Sigmoid colon (tissue), 4 donors: ENCODE measurements around the genes SNRNP48, GCNT2, MAK, GCM2 and ELOVL2.

GRCh38 chr6:7579793-7580511 is 10.0 kb upstream of the SNRNP48 start:
- PRO-cap, result no peak
- RAMPAGE, long total RNA, 4 experiments, result start-site peak on the plus strand in 1 of 4 experiments, at chr6:7580238-7580492 at its widest, 15 reads per replicate

DNA sequence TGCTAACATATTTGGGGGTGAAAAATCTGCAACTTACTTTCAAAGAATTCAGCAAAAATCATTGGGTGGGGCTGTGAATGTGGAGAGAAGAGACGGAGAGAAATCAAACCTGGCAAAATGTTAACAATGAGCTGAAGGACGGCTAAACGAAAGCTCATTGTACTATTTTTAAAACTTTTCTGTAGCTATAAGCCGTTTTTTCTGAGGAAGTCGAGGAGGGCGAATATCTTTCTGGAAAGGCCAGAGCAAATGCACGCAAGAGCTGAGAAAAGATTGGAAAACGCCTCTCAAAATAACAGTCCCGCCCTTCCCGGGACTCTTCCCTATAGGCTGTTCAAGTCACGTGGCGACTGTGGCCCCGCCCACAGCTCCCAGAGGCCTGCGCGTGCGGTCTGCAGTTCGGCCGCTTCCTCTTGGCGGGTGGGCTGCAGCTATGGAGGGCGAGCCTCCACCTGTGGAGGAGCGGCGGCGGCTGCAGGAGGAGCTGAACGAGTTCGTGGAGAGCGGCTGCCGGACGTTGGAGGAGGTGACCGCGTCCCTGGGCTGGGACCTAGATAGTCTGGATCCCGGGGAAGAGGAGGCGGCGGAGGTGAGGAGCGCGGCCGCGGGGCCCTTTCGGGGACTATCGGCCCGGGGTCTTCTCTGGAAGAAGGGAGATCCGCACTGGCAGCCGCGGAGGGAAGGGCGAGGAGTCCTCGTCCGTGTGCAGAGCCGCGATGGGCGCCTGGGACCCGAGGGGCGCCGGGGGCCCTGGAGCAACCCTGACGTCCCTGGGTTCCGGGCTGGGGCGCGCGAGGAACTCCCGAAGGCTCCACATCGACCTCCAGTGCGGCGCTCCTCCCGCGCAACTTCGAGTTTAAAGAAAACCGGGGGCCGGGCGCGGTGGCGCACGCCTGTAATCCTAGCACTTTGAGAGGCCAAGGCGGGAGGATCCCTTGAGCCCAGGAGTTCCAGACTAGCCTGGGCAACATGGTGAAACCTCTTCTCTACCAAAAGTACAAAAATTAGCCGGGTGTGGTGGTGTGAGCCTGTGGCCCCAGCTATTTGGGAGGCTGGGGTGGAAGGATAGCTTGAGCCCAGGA is at the start of gene SNRNP48:
Gene SNRNP48, plus strand, starts transcription at position 374 of the 1,082 bp plus-strand sequence.
- PRO-cap, result no peak
- RAMPAGE, long total RNA, 4 experiments, result start-site peak on the plus strand in 4 of 4 experiments, centred at positions 380 to 417 of the sequence, 39 to 243 reads per replicate

DNA sequence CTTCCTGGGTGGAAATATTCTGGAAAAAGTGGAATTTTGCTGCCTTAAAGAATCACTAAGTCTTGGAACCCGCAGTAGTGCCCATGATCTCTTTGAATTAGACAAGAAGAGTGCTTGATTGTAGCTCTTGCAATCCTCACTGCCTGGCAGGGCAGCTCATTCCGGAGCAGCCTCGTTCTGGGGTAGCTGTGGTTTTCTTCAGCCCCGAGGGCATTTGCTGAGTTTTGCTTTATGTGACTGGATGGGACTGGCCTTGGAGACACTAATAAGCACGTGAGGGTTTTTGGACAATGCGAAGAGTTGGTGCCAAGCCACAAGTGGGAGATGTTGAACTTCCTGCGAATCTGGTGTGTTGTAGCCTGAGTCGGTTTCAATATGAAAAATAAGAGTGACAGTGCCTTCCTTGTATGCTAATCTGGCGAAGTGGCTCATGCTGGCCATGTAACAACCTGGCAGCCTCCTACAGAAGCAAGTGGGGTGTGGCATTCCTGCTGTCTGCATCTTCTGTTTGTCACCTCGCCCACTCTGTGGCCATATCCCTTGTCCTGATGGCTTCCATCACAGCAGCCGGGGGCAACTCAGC is 28.3 kb downstream of the SNRNP48 start:
- PRO-cap, result no peak
- RAMPAGE, long total RNA, 4 experiments, result no peak in any of the 4 experiments

DNA sequence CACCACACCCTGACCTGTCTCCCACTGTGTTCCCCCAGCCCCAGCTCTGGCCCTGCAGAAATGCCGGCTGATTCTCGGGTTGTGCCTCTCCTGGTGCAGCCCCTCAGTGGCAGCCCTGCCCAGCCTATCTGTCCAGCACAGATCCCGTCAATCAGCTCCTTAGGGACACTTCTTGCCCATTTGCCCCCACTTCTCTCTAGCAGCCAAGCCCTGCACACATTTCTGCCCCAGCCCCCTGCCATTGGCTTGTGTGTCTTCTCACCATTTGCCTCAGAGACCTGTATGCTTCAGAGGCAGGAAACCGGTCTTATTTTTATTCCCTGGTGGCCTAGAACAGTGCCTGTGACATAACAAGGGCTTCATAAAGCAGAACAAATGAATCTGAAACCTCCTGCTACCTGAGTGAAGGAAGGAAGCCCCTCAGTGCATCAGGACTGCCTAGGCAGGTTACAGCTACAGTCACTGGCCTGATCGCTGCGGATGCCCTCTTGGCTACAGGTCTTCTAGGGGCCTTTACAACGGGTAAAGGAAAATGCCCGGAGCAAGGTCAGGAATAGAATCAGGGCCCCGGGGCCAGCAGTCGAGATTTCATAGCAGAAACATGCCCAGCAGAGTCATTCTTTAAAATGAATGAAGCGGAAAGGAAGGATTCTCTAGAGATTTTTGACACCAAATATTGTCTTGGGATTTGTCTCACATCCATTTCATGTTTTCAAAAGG is 22.7 kb downstream of the TXNDC5 start:
- PRO-cap, result no peak
- RAMPAGE, long total RNA, 4 experiments, result no peak in any of the 4 experiments

- PRO-cap, result no peak
- RAMPAGE, long total RNA, 4 experiments, result no peak in any of the 4 experiments
These were observed 17.8 kb downstream of the TXNDC5 start for GRCh38 chr6:7892443-7893580.

DNA sequence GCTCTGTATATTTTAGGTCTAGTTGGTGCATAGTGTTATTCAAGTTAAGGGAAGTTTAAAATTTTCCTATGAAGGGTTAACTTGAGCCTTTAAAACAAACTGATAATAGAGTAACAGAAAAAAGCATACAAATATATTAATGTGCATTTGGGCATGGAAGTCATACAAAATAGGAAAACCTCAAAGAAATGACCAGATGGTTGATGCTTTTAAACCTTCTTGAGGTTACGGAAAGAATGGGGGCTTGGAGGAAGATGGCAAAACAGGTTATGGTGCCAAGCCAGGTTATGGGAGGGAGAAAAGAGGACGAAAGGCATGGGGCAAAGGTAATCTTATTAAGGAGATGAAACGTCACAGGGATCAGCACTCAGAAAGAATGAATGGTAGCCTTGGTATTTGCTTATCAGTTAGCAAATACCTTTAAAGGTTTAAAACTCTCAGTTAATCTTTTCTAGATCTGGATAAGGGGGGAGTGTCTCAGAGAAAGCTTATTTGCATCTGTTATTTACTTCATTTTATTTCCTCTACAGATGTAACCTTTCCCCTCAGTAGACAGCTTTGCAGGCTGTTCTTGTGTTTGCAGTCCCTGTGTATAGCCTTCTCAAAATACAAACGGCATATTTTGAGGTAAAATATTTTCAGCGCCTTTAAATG is 55.4 kb upstream of the EEF1E1 start:
- PRO-cap, result no peak
- RAMPAGE, long total RNA, 4 experiments, result no peak in any of the 4 experiments

DNA sequence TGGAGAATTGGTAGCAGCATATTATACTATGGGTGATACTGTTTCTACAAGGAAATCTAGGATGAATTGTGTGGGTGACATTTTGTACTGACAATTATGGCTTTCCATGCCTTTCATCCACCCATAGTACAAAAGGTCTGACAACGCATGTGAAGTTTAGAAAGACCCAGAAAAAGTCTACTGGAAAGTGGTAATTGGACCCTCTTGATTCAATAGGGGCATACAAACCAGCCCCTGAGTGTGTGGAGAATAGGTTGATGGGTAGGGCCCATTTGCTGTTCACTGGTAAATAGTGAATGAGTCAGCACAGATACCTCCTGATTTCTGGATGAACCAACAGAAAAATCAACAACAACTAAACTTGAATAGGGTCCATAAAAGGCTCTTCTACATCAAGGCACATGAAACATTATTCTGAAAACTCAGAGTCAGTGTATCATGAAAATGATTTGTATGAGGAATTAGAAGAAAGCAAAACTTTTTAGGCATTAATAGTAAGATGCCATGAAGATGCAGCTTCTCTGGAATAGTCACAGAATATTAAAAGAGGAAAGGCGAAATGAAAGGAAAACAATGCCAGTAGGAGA is 235.5 kb upstream of the SLC35B3 start:
- PRO-cap, result no peak
- RAMPAGE, long total RNA, 4 experiments, result no peak in any of the 4 experiments

- PRO-cap, result no peak
- RAMPAGE, long total RNA, 4 experiments, result no peak in any of the 4 experiments
These were observed 932.9 kb downstream of the TFAP2A start for GRCh38 chr6:9481881-9482435.

- PRO-cap, result no peak
- RAMPAGE, long total RNA, 4 experiments, result no peak in any of the 4 experiments
These were observed 273.2 kb downstream of the TFAP2A start for GRCh38 chr6:10141784-10142009.

DNA sequence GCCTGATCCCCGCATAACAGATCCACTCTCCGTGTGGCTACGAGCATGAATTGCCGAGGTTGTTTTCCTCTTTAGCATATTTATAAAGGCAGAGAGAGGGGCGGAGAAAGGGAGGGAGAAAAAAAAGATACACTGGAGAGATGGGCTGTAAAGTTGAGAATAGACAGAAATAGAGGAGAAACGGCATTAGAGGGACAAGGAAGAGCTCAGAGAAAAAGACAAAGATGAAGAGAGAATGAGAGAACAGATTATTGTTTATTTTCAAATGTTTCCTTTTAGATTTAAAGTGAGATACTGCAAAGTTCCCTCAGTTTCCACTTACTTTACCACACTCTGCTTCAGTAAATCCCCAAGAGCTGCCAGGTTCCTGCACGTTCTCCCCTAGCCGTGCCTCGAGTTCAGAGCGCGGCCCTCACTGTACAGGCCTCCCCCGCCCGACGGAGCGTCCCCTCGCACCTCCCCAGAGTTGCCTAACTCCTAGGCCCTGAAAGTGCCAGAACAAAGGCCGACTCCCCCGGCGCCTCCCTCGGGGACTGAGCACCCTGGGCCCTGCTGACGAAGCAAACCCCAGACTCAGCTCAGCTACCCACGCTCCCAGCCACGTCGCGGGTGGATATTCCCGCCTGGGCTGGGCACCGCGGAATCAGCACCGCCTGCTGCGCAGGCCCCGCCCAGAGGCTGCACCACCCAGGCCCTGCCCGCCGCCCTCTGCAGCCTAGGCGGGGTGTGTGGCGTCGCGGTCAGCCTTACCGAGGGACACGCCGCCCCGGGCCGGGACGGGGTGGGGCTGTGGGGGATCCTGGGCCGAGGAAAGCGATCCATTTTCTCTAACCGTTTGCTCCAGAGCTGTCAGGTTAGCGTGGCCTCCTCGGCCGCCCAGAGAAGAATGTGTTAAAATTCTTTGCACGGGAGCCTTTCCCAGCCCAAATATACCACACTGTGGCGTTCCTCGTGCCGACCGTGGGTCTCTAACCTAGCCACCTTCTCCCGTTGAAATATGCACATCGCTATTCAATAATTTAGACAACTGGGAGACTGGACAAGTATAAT is 31.6 kb downstream of the TFAP2A start:
- PRO-cap, result no peak
- RAMPAGE, long total RNA, 4 experiments, result no peak in any of the 4 experiments

DNA sequence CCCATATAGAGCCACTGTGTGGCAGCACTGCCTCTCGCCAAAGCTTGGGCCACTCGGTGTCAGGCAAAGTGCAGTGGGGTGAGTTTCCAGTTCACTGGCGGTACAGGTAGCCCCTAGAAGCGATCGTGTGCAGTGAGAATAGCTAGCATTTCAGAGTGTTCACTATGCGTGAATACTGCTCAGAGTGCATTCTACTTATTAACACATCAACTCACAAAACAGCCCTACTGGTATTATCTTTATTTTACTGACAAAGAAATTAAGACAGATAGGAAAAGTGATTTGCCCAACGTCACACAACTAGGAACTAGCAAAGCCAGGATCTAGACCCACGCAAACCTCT is 10.5 kb upstream of the GCNT2 start:
- PRO-cap, result no peak
- RAMPAGE, long total RNA, 4 experiments, result no peak in any of the 4 experiments

DNA sequence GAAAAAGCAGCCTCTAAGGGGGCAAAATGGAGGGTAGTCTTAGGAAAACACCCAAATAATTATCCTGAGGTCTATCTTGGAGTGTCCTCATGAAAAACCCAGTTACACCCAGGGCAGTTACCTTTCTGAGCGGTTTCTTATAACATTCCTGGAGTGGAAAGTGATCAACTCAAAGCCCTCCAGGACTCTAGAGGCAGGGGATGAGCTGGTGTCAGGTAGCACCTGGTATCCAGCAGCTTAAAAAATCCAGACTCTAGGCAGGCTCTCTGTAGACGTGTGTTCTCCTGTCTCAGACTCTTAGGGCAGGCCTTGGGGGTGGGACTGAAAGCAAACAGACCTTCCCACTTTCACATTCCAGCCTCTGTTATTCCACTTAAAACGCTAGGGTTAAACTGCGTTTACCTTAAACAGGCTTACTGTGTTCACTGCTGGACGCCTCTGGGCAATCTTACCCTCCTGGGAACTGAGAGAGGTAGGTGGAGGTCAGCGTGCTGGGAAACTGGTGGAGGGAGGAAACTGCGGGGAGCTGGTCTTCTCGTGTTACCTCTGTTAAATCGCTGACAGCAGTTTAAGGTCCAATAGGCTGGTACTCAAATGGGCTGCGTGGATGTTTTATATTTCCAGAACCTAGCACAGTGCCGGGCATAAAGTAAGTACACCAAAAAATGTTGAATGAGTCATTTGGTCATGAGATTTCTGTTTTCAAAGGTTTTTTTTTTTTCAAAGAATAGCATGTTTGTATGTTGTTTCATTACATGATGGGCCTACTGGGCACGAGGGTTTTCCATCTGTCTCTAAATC is at the start of gene GCNT2:
Gene GCNT2, plus strand, starts transcription at position 406 of the 801 bp plus-strand sequence.
- PRO-cap, result no peak
- RAMPAGE, long total RNA, 4 experiments, result start-site peak on the plus strand in 2 of 4 experiments, centred at positions 439 to 475 of the sequence, 26 to 27 reads per replicate

DNA sequence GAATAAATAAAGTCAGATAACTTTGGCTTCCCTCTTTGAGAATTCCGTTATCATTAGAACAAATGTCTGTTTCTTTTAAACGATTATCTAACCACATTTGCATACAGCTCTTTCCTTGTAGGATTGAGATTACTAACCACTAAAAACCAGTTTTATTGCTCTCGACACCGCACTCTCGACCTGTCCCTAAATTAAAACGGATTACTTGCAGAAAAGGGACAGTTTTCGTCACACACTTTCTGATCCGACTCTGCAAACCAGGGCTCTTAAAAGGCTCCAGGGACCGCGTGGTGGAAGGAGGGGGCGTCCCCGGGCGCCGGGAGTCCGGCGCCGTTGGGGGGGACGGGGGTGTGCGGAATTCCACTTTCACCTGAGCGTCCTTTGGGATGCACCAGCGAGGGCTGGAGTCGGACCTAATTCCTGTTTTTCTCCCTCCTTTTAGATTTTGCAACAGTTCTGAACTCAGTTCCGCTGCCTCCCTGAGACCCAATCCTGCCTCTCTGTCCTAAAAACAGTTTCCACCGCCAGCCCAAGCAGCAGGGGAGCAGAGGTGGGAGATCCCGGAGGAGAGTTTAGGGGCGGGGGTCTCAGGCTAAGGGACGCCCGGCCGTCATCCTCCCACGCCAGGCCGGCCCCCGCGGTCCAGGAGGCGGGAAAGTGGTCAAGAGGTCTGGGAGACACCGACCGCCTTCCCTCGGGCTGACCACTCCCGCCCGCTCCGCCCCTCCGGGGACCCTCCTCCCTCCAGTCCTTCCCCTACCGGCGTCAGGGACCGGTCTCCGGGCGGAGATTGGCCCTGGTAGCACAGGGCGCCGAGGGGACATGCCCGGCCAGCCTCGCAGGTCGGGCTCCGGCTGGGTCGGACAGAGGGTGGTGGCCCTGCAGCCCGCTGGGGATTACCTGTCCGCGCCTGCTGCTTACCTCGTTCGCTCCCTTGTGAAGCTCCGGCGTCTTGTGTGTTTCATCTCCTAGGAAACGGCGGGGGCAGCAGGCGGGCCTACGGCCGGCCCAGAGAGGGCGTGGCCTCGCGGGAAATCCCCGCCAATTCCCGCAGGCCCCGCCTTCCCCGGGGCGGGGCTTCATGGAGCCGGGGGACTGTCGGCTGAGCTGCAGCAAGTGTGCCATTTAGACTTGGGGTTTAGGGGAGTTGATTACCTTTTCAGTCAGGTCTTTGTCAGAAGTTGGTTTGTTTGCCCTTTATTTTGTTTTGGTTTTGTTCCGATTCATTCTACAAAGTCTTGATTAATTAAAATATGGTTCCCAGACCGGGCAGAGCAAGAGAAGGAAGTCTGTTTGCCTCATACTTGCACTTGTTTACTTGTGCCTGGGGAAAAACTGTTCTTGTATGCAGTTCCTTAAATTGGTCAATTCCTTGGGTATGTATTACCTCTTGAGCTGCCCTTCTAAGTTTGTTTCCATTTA is at the start of gene MAK:
Gene MAK, minus strand, starts transcription at position 958 of the 1,422 bp plus-strand sequence.
- PRO-cap, result bidirectional peak, plus-strand start at position 1,074 of the sequence, minus-strand start at position 954 of the sequence
- RAMPAGE, long total RNA, 4 experiments, result no peak in any of the 4 experiments

- PRO-cap, result no peak
- RAMPAGE, long total RNA, 4 experiments, result no peak in any of the 4 experiments
These were observed at the start of gene GCM2 for GRCh38 chr6:10881866-10882194. TSS of gene GCM2 (minus strand) at chr6:10882041.

DNA sequence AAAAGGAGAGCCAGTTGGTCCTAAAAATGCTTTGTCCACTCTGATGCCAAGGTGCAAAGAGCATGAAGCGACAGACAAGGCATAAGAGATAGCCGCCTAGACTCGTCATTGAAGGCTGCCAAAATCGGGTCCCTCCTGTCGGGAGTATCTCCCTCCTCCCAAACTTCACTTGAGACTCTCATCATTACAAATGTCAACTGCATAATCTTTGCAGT is 1.6 kb downstream of the ELOVL2 start:
- PRO-cap, result no peak
- RAMPAGE, long total RNA, 4 experiments, result no peak in any of the 4 experiments

DNA sequence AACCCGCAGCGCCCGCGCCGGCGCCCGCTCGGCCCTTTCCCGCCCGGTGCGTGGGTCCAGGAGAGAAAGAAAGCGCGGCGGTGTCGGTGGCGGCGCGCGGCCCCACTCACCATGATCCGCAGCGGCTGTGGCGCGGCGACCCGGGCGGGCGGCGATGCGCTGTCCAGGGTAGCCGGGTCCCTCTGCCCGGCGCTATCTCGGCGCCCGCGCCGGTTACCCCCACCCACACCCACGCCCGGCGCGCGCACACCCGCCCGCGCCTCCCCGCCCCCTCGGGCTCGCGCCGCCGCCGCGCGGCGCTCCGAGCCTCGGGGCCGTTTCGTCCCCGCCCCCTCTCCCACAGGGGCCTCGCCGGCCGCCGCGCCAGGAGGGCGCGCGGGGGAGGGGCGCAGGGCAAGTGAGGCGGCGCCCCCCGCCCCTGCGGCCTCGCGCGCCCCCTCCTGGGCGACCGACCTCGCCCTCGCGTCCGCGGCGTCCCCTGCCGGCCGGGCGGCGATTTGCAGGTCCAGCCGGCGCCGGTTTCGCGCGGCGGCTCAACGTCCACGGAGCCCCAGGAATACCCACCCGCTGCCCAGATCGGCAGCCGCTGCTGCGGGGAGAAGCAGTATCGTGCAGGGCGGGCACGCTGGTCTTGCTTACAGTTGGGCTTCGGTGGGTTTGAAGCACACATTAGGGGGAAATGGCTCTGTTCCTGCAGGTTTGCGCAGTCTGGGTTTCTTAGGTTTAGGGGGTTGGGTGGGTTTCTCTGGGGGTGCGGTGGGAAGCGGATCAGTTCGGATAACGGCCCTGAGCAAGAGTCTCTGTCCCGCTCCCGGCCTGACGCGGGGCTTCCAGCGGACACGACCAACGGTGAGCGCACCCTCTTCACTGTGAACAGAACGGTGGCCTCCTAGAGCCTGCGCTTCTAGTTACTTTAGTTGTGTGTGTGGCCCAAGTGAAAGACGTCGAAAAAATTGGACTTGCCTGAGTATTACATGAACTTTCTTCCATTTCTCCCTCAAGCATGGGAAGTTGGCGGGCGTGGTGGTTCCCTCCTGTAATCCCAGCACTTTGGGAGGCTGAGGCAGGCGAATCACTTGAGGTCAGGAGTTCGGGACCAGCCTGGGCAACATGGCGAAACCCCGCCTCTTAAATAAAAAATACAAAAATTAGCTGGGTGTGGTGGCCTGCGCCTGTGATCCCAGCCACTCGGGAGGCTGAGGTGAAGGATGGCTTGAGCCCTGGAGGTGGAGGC is at the start of gene ELOVL2:
Gene ELOVL2, minus strand, starts transcription at position 188 of the 1,234 bp plus-strand sequence.
- PRO-cap, result no peak
- RAMPAGE, long total RNA, 4 experiments, result start-site peak on the minus strand in 1 of 4 experiments, centred at position 197 of the sequence, 6 reads per replicate

DNA sequence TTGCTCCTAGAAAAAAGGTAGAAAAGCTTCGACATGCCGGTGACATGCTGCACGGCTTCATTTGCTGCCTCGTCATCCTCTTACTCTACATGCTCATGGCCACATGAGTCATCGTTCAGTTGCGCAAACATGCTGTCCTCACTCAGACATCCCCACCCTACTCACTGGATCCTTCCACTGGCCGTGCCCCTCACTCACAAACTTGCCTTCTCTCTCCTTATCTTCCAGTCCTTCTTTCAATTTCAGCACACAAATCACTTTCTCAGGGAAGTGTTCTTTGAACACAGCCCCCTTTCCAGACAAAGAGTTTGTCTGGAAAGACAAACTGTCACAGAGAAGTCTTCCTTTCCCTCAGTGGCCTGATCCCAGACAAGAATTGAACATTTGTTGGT is 32.3 kb upstream of the ERVFRD-1 start:
- PRO-cap, result no peak
- RAMPAGE, long total RNA, 4 experiments, result no peak in any of the 4 experiments

GRCh38 chr6:11198686-11199414 is 33.6 kb downstream of the NEDD9 start:
- PRO-cap, result no peak
- RAMPAGE, long total RNA, 4 experiments, result no peak in any of the 4 experiments

GRCh38 chr6:11220132-11220675 is 12.3 kb downstream of the NEDD9 start:
- PRO-cap, result no peak
- RAMPAGE, long total RNA, 4 experiments, result no peak in any of the 4 experiments

GRCh38 chr6:11227348-11227862 is 5.1 kb downstream of the NEDD9 start:
- PRO-cap, result no peak
- RAMPAGE, long total RNA, 4 experiments, result no peak in any of the 4 experiments